ENCODE measurements around a stretch of chr15.

DNA sequence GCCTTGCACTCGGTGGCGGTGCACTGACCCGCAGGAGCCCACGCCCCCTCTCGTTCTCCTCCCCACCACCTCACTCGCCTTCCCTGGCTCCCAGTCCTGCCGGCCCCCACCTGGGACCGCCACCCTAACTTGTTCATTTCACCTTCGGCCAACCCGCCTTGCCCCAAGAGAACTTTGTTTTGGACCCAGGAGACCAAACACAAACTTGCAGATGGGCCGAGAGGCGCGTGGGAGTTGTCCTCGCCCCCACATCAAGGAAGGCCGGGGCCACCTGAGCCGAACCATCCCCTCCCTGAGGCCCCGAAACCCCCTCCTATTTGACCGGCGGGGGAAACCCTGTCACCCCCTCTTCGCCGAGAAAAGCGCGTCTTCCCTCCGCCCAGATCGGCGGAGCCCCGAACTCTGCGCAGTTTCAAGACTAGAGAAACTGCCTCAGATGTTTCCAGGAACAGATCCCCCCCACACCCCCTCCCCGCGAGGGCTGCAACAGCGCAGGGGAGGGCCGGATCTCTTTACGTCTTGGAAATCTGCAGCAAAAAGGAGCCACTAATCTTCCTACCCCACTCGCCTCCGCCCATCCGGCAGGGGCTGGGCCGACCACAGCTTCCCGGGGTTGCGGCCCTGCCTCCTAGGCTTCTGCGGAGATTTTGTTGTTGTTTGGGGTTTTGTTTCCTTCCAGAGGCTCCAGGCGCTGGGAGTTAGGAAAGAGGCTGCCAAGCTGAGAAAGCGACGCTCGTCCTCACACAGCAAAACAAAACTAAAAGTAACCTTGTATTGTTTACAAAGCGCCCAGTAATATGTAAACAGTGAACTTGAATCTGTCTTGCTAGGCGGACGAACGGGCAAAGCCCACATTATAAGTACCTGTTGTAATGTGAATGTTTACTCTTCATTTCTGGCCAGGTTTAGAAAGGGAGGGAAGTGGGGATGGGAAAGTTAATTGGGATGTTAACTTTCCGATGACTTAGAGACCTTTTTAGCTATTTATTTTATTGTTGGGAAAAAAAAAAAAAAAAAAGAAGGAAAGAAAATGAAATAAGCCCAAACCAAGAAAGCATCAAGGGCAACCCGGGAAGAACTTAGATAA lies 2.1 kb downstream of the FOXB1 start:
- PRO-cap, 7 experiments, result peak in 2 of 7 experiments; most common minus-strand start position 404 of the sequence (in 1)
- RAMPAGE, long total RNA, 2 experiments, result no peak in any of the 2 experiments

DNA sequence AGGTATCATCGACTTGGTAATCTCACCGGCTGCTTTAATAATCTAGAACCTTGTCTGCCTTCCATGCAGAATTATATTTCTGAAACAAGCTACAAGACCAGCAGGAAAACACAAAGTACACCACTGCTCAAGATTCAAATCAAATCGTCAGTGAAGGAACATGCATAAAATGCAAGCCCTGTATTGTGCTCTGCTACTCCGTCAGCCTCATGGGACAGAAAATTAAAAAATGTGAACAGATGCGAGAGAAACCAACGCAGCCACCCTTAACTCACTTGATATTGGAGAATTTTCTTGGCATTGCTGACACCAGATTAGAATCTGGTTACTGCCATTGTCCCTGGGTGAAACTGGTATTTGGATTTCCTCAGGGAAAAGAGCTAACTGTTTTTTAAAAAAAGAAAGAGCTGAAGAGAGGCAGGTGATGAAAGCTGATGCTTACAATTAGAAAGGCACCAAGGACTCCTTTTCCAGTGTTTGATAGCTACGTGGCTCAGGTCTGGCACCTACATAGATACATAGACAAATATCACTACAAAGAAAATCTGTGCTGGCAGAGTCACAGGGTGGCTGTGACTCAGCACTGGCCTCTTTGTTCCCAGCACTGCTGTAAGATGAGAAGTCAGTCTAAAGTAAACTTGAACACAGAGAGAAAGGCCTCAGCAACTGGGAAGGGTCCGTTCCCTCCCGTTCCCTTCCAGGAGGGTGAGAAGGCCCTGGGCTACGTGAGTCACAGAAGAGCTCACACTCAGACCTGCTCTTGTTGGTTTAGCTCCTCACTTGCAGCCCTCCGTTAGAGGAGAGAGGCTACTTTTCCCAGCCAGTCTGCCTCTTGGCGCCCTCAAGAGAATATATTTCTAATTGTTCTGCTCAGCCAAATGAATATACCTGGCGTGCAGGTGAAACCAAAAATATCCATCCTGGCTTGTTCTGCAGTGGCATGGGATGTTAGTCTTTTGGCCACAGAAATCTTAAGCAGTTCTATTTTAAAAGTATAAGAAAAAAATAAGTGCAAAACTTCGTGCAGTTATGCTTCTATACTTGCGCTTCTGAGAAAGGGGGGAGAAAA lies 23.3 kb downstream of the ANXA2 start:
- PRO-cap, 7 experiments, result no peak in any of the 7 experiments
- RAMPAGE, long total RNA, 2 experiments, result no peak in any of the 2 experiments

- PRO-cap, 7 experiments, result no peak in any of the 7 experiments
- RAMPAGE, long total RNA, 2 experiments, result no peak in any of the 2 experiments
Measured at GRCh38 chr15:60479784-60480215, 858 bp upstream of the ICE2 start.

GRCh38 chr15:60496330-60497250 lies 17.6 kb upstream of the ICE2 start:
- PRO-cap, 7 experiments, result no peak in any of the 7 experiments
- RAMPAGE, long total RNA, 2 experiments, result no peak in any of the 2 experiments

GRCh38 chr15:60568176-60568678 lies 89.3 kb upstream of the ICE2 start:
- PRO-cap, 7 experiments, result no peak in any of the 7 experiments
- RAMPAGE, long total RNA, 2 experiments, result no peak in any of the 2 experiments

- PRO-cap, 7 experiments, result no peak in any of the 7 experiments
- RAMPAGE, long total RNA, 2 experiments, result no peak in any of the 2 experiments
Measured at GRCh38 chr15:60569693-60570233, 90.8 kb upstream of the ICE2 start.

DNA sequence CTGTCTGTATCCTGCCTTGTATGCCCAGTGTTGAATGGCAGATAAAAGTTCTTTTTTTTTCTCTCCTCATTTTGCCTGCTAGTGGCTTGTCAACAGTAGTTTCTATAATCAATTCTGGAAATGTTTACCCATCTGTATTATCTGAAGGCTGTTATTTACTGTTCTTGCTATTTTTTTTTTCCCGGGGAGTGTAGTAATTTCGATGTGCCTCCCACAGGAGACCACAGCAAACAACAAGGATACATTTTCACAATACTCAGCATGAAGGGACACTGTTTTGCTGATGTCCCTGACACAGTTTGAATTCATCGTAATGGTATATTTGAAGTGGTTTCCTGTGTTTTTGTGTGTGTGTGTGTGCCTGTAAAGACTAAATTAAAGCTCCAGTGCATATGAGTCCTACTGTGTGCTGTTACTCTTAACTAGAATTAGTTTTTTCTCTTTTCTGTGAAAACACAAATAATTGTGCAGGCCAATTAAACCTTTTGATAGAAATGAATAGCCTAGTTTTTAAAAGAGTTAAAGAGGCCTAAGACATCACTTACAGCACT lies 92.1 kb upstream of the ICE2 start:
- PRO-cap, 7 experiments, result no peak in any of the 7 experiments
- RAMPAGE, long total RNA, 2 experiments, result no peak in any of the 2 experiments

- PRO-cap, 7 experiments, result no peak in any of the 7 experiments
- RAMPAGE, long total RNA, 2 experiments, result no peak in any of the 2 experiments
Measured at GRCh38 chr15:60582698-60583720, 104.1 kb upstream of the ICE2 start.

DNA sequence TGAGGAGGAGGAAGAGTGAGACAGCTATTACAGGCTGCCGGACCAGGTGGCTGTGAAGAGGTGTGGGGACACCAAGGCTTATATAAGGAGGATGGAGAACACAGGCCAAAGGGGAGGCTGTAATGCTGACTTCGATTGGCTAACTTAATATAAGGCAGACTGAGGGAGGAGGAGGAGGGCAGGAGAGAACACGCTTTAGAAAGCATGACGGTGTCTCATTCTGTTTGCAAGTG lies 168.9 kb upstream of the ICE2 start:
- PRO-cap, 7 experiments, result no peak in any of the 7 experiments
- RAMPAGE, long total RNA, 2 experiments, result no peak in any of the 2 experiments

DNA sequence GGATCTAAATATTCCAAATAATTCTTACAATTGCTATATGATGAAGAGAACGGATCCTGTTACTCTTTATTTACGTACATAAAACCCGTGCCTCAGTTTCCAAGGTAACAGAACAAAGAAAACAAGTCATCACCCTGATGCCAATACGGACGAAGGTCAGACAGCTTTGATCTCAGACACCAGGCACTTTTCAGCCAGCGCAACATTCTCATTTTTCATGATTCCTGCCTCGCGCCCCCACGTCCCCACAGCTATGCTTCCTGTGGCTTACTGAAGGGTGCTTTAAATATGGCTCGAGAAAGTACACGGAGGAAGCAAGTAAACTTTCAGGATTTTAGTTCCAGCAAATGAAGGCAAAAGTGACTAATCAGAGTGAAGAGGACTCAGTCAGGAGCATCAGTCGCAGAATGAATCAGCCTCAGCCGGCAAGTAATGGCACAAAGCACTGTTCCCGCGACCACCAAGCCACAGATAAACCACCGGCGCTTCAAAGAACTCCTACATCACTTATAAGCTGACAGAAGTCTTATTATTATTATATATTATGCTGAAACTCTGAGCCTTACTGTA lies 216.6 kb upstream of the ICE2 start:
- PRO-cap, 7 experiments, result no peak in any of the 7 experiments
- RAMPAGE, long total RNA, 2 experiments, result no peak in any of the 2 experiments

DNA sequence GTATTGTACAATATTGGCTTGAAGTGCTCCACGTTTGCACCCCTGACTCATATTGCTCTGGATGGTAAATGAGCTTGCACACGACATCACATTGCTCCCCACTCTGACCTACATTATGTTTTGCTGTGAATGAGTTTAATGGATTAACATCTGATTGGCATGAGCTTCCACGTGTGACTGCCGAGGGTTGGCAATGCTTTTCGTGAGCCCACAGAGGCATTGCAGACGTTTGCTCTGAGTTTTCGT lies 225.8 kb upstream of the ICE2 start:
- PRO-cap, 7 experiments, result no peak in any of the 7 experiments
- RAMPAGE, long total RNA, 2 experiments, result no peak in any of the 2 experiments

GRCh38 chr15:60740696-60741508 lies 262.0 kb upstream of the ICE2 start:
- PRO-cap, 7 experiments, result no peak in any of the 7 experiments
- RAMPAGE, long total RNA, 2 experiments, result no peak in any of the 2 experiments

- PRO-cap, 7 experiments, result peak in 2 of 7 experiments; most common plus-strand start chr15:60752672 (in 1); most common minus-strand start chr15:60752514 (in 1)
- RAMPAGE, long total RNA, 2 experiments, result no peak in any of the 2 experiments
Measured at GRCh38 chr15:60752192-60752973, 273.4 kb upstream of the ICE2 start.

DNA sequence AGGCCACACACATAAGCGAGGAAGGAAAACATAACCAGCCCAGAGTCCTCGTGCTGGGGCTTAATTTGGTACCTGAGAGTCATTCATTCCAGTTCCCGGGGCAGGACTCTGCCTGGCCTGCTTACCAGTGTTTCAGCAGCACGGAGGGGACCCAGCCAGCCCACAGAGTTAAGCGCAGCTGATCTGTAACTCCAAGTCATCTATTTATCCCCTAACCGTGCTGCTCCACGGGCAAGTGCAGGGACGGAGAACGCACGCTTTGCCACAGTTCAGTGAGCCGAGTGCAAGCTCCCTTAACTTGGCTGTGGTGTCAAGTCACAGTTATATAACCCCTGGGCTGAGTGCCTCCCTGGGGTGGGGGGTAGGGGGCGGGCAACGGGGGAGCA lies 302.4 kb upstream of the ICE2 start:
- PRO-cap, 7 experiments, result no peak in any of the 7 experiments
- RAMPAGE, long total RNA, 2 experiments, result no peak in any of the 2 experiments

- PRO-cap, 7 experiments, result no peak in any of the 7 experiments
- RAMPAGE, long total RNA, 2 experiments, result no peak in any of the 2 experiments
Measured at GRCh38 chr15:60787871-60788410, 309.0 kb upstream of the ICE2 start.

GRCh38 chr15:60800736-60801049 lies 321.8 kb upstream of the ICE2 start:
- PRO-cap, 7 experiments, result no peak in any of the 7 experiments
- RAMPAGE, long total RNA, 2 experiments, result no peak in any of the 2 experiments

GRCh38 chr15:60913108-60913635 lies 315.9 kb downstream of the RORA start:
- PRO-cap, 7 experiments, result no peak in any of the 7 experiments
- RAMPAGE, long total RNA, 2 experiments, result no peak in any of the 2 experiments

- PRO-cap, 7 experiments, result no peak in any of the 7 experiments
- RAMPAGE, long total RNA, 2 experiments, result no peak in any of the 2 experiments
Measured at GRCh38 chr15:61364698-61365544, 135.8 kb upstream of the RORA start.

DNA sequence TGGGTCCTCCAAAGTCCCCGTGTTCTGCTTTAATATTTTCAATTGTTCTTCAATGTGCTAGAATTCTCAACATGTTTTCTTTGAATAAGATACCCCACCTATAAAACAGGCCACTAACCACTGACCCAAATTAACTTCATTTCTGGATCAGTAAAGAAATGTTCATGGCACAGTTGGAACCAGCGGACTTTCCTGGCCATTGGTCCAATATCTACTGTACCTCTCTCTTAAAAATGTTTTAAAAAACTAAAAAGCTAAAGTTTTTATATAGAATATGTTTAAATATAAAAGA lies 131.2 kb downstream of the VPS13C start:
- PRO-cap, 7 experiments, result no peak in any of the 7 experiments
- RAMPAGE, long total RNA, 2 experiments, result no peak in any of the 2 experiments

- PRO-cap, 7 experiments, result no peak in any of the 7 experiments
- RAMPAGE, long total RNA, 2 experiments, result no peak in any of the 2 experiments
Measured at GRCh38 chr15:62119045-62119868, 45.8 kb downstream of the C2CD4B start.

Measured in ovary (tissue), 7 donors.